NCI-H460 (cell line): Measurements from ENCODE around the genes IGDCC3, SMAD6 and SMAD3.

DNA sequence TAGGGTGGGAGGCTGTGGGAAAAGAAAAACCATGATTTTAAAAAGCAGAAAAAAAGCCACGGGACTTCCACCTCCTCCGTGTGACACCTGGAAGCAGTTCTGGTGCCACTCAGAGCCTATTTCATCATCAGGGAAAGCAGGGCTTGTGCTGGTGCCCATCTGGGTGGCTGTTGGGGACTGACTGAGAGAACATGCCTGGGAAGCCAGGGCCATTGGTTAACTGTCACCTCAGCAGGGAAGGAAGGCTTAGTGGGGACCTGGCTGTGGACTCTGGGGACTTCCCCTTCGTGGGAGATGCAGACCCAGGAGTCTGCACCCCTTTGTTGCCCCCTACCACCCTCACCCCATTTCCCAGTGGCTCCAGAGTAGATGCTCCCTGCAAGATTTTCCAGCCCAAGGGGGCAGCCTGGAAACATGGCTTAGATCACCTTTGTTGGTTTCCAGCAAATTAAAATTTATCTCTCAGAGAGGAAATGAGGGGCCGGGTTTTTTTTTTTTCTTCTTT is 25.2 kb upstream of the PARP16 start:
RAMPAGE:
- cytosol, long total RNA, result no peak
- long total RNA, result no peak
- nucleus, long total RNA, result no peak

DNA sequence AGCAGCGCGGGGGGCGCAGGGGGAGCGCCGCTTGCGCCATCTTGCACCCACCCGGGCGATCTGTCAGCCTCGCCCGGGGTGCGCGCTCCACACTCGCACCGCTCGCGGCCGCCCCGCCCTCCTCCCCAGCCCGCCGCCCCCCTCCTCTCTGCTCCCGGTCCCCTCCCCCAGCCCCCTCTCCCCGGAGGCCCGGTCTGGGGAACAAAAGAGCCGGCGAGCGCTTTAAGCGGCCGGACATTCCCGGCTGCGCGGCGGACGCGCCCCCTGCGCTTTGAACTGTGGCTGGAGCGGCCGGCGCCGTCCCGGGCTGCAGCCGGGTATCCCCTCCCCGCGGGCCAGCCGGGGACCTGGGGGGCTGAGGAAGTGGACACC is at the start of gene IGDCC3:
Gene IGDCC3 (minus strand): TSS at position 65 of the 372 bp plus-strand sequence.
RAMPAGE:
- cytosol, long total RNA, result no peak
- long total RNA, result no peak
- nucleus, long total RNA, result no peak

RAMPAGE:
- cytosol, long total RNA, result no peak
- long total RNA, result no peak
- nucleus, long total RNA, result no peak
Observed at GRCh38 chr15:65414666-65415753, 7.7 kb downstream of the IGDCC4 start.

DNA sequence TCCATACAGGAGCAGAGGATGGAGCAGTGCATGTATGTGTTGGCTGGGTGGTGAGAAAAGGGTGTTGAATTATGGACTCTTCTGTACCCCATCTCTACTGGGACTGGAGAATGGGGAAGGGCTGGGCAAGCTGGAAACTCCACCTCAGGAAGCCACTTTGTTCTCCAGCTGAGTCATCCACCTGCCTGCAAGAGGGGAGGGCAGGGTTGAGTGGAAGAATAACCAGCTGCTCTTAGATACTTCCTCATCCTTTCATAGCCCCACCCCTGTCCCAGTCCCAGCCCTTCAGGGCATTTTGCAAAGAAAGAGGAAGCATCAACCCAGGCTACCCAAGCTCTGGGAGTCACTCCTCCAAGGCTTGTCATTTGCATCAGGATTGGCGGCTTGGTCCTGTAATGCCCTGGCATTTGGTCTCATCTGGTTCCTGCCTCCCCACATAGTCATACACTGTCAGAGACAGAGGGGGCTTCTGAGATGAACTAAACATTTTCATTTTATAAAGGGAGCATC is 33.1 kb downstream of the RAB11A start:
RAMPAGE:
- cytosol, long total RNA, result no peak
- long total RNA, result no peak
- nucleus, long total RNA, result no peak

GRCh38 chr15:65970884-65971659 is 101.8 kb downstream of the RAB11A start:
RAMPAGE:
- cytosol, long total RNA, result no peak
- long total RNA, result no peak
- nucleus, long total RNA, result no peak

RAMPAGE:
- cytosol, long total RNA, result no peak
- long total RNA, result no peak
- nucleus, long total RNA, result no peak
Observed at GRCh38 chr15:66294489-66294904, 1.1 kb downstream of the DIS3L start.

RAMPAGE:
- cytosol, long total RNA, result no peak
- long total RNA, result no peak
- nucleus, long total RNA, result no peak
Observed at GRCh38 chr15:66386159-66386493, 586 bp upstream of the MAP2K1 start.

RAMPAGE:
- cytosol, long total RNA, result no peak
- long total RNA, result no peak
- nucleus, long total RNA, result no peak
Observed at GRCh38 chr15:66466706-66467180, 30.8 kb downstream of the SNAPC5 start.

DNA sequence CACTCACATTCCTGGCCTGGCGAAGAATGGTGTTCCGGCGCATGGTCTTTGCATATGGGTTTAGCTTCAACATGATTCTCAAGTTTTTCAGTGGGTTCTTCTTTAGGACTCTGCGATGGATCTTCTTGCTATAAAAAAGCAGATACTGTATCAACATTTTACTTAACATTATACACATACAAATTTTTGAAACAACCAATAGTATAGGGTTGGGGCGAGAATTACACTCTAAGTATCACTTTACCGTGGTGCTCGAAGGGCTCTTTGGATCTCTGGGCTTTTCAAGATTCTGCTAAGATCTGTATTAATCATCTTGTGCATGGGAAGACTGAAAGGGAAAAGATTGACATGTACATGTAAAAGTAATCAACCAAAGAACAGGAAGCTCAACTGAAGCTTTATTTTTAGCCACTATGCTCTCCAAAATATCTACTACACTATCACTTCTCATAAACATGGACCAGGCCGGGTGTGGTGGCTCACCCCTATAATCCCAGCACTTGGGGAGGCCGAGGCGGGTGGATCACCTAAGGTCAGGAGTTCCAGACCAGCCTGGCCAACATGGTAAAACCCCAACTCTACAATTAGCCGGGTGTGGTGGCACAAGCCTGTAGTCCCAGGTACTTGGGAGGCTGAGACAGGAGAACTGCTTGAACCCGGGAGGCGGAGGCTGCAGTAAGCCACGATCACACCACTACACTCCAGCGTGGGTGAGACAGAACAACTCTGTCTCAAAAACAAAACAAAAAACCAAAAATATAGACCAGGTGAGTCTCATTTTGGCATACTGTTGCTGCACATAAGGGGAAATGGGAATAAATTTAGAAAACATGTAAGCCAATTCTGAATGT is 2.7 kb upstream of the SNAPC5 start:
RAMPAGE:
- cytosol, long total RNA, result no peak
- long total RNA, result no peak
- nucleus, long total RNA, result no peak

DNA sequence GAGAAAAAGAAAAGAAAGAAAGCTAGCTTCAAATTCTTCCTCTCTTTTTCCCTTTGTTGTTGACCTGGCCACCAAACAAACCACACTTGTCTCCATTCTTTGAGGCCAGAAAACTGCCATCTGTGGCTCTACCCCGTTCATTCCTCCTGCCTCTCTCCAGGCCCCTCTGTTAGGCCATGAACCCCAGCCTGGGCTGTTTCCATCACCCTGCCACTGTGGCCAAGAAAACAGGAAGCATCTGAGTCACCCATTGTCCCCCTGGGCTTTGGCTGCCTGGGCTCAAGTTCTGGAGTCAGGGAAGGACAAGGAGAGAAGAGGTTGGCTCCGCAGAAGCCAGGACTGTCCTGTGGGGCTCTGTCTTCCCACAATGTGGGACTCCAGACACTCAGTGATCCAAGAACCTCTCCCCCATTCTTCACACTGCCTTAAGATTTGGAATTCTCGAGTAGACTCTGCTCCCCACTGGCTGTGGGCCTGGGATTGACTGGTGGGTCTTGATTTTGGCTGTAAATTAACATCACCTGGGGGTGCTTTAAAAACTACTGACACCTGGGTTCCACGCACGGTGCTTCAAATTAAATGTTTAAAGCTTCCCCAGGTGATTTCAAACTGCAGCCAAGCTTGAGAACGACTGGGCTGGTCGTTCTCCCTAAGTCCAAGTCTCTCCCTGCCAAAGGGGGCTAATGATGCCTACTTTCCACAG is 14.9 kb upstream of the LCTL start:
RAMPAGE:
- cytosol, long total RNA, result no peak
- long total RNA, result no peak
- nucleus, long total RNA, result no peak

DNA sequence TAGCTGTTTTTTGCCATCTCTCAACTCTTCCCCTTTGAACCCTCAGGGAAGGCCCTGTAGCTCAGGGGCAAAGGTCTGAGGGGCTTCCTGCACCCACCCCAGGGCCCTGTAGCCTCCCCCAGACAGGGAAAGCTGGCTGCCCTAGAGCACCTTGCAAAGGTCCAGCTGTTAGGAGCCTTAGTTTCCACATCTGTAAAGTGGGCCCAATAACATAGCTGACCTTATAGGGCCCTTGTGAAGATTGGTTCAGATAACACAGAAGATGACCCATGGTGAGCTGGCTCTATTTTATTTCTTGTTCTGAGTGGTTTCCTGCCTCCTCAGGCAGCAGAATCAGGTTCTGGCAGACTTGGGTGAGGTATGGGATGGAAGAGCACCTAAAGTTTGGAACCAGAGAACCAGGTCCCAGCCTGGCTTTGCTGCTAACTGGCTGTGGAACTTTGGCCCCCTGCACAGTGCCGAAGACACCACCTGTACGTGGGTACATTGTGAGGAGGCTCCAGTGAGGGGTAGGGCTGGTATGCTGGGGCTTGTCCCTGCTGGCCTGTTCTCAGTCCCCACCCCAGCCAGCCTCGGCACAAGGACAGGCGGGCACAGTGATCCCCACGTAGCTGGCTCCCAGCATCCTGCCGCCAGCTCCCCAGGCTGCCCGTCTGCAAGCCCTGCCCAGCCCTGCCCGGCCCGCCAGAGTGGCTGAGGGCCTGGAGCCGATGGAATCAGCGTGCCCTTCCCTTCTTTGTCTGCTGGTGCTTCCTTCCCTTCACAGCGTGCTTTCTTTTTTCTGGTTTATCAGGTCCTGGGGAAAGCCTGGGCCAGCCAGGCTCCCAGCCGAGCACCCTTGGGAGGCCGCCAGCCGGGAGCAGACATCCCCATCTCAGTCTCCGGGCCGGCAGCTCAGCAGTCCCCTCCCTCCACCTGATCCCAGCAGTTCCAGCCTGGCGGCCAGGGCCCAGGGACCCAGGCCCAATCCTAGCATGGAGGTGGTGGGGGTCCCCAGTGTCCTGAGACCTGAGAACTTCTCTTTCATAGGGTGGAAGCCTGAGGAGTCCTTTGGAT is 54.9 kb upstream of the SMAD6 start:
RAMPAGE:
- cytosol, long total RNA, result no peak
- long total RNA, result no peak
- nucleus, long total RNA, result no peak

DNA sequence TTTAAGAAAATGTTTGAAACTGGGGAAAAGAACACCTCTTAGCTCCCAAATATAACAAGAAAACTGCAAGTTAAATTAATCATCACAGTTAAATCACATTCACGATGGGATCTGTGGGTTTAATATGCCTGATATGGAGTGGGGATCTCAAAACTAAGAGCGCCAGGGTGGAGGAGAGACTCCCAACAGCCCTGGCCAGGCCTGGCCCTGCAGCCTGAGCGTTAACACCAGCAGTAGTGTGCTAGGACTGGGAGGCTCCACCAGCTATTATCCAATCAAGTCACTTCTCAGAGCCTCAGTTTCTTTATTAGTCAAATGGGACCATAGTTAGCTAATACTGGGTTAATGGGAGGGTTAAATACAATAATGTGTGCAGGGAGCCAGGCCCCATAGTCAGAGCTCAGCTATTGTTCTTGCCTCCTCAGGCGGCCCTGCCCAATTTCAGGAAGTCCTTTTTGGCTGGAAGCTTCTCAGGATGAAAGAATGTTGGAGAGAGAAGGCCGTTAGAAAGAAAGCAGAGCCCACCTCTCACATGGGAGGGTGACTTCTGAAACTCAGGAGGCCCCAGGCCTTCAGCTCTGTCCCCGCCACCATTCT is 39.6 kb upstream of the SMAD6 start:
RAMPAGE:
- cytosol, long total RNA, result no peak
- long total RNA, result no peak
- nucleus, long total RNA, result no peak

GRCh38 chr15:66701128-66701814 is 765 bp upstream of the SMAD6 start:
RAMPAGE:
- cytosol, long total RNA, result no peak
- long total RNA, result no peak
- nucleus, long total RNA, result no peak

DNA sequence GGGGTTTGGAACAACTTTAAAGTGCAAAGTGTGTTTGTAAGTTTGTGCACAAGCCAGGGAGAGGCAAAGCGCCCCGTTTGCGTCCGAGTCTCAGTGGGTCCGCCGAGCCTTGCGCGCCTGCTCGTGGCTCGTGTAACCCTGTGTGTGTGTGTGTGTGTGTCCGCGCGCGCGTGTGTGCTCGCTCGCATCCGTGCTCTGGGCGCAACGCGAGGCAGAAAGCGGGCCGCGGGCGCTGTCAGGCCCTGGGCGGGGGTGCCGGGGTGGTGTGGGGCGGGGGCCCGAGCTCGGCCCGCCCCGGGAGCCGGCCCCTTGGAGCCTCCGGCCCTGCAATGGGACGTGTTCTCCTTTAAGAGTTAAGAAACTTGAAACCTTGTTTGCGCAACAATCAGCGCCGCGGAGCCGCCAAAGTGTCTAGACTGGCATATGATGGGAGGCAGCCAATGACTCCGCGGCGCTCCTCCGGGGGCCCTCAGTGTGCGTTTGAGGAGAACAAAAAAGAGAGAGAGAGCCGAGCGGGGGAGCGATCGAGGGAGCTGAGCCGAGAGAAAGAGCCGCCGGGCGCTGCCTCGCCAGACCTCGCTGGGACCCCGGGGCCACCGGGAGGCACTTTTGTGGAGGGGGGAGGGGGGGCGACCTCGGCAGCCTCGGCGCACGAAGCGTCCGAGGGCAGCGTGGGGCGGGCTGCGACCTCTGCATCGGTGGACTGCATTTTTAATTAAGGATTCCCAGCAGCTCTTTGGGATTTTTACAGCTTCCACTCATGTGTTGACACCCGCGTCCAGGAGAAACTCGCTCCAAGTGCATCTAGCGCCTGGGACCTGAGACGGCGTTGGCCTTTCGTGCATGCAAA is at the start of gene SMAD6:
Gene SMAD6 (plus strand): TSS at position 422 of the 850 bp plus-strand sequence.
RAMPAGE:
- cytosol, long total RNA, result no peak
- long total RNA, result no peak
- nucleus, long total RNA, result no peak

RAMPAGE:
- cytosol, long total RNA, result no peak
- long total RNA, result no peak
- nucleus, long total RNA, result no peak
Observed at GRCh38 chr15:67039798-67040035, 25.7 kb upstream of the SMAD3 start.

DNA sequence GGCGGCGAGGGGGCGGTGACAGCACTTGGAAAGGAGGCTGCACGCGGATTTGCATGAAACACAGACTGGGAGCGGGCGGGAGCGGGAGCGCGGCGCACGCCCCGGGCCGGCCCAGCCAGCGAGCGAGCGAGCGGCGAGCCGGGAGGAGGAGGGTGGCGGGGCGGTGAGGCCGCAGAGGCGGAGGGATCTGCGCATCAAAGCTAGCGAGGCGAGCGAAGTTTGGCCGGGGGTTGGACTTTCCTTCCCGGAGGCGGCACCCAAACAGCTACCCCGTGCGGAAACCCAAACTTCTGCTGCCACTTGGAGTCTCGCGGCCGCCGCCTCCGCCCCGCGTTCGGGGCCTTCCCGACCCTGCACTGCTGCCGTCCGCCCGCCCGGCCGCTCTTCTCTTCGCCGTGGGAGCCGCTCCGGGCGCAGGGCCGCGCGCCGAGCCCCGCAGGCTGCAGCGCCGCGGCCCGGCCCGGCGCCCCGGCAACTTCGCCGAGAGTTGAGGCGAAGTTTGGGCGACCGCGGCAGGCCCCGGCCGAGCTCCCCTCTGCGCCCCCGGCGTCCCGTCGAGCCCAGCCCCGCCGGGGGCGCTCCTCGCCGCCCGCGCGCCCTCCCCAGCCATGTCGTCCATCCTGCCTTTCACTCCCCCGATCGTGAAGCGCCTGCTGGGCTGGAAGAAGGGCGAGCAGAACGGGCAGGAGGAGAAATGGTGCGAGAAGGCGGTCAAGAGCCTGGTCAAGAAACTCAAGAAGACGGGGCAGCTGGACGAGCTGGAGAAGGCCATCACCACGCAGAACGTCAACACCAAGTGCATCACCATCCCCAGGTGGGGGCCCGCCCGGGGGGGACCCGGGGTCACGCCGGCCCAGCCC is at the start of gene SMAD3:
Gene SMAD3 (plus strand): TSS at position 56 of the 860 bp plus-strand sequence.
RAMPAGE:
- cytosol, long total RNA, result no peak
- long total RNA, result no peak
- nucleus, long total RNA, result no peak

DNA sequence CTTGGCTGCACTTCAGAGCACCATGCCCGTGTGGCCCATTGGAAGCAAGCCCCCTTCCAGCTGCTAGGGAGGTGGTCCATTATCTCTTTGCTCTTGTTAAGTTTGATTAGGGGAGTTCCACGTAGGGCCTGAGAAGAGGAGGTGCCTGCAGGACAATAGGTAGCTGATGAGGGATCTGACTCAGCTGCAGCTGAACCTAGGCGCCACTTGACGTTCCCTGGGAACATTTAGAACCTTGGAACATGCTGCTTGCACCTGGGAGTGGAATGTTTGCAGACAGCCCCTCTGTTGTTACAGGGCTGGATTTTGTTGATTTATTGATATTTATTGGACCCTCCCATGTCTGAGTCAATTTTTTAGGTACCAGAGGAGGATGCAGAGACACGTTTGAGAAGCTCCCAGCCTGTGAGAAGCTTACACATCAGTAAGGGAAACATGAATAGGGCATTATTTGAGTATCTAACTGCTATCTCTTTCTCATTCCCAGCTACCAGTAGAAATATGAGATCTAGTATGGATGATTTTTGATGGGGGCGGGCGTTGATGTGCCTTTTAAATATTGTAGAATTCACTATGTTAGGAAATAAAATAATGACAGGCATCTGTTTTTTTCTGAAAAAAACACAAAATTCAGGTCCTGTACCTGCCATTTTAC is 4.9 kb downstream of the SMAD3 start:
RAMPAGE:
- cytosol, long total RNA, result no peak
- long total RNA, result no peak
- nucleus, long total RNA, result no peak

DNA sequence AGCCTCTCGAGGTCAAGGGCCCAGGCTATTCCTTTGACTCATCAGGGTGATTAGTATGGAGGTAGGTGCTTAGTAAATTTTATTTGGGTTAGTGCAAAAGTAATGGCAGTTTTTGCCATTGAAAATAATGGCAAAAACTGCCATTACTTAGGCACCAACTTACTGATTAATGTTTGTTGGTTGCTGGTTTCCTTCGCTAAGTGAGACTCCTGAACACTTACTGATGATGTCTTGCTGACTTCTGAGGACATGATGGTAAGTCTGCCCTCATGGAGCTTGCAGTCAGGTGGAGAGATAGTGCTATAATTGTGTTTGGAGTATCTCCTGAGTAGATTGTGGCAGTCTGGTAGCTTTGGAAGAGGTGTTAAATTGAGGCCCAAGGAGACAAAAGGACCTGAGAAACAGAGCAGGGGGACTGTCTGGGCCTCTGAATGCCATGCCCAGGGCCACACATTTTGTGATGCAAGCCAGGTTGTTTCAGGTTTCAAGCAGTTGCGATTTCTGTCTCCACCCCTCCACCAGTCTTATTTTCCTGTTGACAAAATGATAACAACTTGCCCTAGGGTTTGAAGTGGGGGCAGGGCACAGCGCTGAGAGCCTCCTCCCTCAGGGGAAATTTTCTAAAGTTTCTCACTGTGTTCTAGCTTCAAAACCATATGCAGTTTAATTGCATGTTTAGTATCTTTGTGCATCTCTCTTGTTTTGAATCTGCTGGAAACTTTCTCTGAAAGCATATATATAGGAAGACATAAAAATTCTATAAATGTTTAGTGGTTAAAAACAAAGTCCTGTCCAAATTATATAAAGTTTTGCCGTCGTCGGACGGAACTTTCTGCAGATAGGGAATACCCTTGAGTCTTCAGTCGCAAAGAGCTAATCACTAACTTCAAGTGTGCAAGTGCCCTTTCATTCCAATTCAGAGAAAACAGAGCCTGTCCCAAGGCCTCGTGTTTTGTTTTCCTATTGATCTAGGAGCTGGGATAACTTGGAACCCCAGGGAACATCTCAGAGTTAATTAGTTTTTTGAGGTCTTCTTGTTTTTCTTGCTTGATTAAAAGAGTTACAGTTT is 16.8 kb downstream of the SMAD3 start:
RAMPAGE:
- cytosol, long total RNA, result no peak
- long total RNA, result no peak
- nucleus, long total RNA, result no peak

GRCh38 chr15:67110074-67110929 is 44.9 kb downstream of the SMAD3 start:
RAMPAGE:
- cytosol, long total RNA, result no peak
- long total RNA, result no peak
- nucleus, long total RNA, result no peak

DNA sequence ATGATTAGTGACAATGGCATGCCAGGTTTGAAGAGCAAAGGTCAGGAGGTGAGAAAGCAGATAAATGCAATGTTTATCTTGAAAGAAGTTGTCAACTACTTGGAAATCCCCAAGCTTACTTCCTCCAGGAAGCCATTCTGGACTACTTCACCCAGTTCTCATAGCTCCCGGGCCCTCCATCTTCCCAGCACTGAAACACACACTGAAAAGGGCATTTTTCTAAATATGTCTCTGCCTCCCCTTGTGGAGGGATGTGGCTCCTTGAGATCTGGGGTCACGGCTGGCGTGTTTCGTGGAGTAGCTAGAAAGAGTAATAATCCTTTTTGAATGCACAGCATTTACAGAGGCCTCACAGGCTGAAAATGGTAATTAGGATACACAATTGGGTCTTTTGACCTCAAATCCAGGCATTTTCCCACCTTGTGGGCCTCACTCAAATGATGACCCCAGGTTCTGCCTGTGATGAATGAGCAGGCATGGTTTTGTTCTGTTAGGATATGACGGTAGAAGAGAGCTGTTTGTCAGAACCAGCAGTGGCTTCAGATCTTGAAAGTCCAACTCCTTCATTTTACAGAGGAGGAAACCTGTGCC is 51.6 kb downstream of the SMAD3 start:
RAMPAGE:
- cytosol, long total RNA, result no peak
- long total RNA, result no peak
- nucleus, long total RNA, result no peak